Vein endothelial cell (primary cell): ENCODE measurements around a stretch of chr3.

DNA sequence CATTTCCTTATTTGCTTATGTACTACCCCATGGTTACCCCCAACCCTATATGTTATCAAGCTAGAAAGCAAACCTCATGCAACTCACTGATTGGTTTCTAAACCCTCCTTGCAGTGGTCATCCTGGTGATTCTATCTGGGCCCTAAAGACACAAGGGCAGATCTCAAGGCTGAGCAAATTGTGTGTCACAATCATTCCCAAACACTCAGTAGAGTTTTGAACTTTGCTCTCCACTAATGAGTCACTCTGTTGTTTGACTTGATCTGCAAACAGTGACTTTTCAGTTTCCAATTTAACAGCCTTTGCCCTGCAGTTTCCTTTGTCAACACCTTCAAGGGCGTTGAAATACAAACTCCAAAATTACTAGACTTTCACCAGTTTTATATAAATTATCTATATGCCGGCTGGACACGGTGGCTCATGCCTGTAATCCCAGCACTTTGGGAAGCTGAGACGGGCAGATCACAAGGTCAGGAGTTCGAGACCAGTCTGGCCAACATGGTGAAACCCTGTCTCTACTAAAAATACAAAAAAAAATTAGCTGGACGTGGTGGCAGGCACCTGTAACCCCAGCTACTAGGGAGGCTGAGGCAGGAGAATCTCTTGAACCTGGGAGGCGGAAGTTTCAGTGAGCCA, 17.4 kb downstream of the MIX23 start:
- CAGE, long polyA plus RNA, result no peak

GRCh38 chr3:122407177-122407451, 8.7 kb downstream of the WDR5B start:
- CAGE, long polyA plus RNA, result no peak

DNA sequence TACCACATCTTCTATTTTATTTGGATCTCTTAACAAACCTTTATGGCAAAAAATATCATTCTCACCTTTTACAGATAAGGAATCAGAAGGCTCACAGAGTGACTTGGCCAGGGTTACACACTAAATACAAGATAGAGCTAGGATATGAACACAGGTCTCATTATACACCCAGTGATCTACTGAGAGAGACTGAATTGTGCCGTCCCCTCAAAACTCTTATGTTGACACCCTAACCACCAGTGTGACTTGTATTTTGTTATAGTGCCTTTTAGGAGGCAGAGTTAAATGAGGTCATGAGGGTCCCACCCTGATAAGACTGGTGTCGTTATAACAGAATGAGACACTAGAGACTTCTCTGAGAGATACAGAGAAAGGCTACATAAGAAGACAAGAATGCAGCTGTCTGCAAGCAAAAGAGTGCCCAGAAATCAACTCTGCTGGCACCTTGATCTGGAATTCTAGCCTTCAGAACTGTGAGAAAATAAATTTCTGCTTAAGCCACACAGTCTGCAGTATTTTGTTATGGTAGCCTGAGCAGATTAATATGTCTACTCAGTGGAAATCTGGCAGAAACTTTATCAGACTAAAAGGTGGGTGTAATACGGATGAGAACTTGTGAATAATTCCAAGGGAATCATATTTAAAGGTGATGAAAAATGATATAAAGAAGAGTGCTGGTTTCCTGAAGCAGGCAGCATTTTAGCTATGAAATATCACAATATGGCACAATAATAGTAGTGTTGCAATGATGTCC, 12.5 kb downstream of the KPNA1 start:
- CAGE, long polyA plus RNA, result no peak

DNA sequence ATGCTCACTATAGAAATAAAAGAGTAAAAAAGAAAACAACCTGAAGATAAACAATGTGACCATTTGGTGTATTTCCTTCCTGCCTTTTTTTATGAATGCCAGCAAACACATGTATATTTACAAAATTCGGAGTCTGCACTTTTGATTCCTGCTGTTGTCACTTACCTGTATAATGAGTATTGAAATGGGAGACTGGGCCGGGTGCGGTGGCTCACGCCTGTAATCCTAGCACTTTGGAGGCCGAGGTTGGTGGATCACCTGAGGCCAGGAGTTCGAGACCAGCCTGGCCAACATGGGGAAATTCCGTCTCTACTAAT, 856 bp downstream of the DTX3L start:
- CAGE, long polyA plus RNA, result no peak

GRCh38 chr3:122740900-122741376, 52.7 kb downstream of the HSPBAP1 start:
- CAGE, long polyA plus RNA, result no peak

GRCh38 chr3:122993004-122993468, 34.5 kb downstream of the SEMA5B start:
- CAGE, long polyA plus RNA, result no peak

GRCh38 chr3:123058627-123059018, 8.2 kb upstream of the PDIA5 start:
- CAGE, long polyA plus RNA, result no peak

DNA sequence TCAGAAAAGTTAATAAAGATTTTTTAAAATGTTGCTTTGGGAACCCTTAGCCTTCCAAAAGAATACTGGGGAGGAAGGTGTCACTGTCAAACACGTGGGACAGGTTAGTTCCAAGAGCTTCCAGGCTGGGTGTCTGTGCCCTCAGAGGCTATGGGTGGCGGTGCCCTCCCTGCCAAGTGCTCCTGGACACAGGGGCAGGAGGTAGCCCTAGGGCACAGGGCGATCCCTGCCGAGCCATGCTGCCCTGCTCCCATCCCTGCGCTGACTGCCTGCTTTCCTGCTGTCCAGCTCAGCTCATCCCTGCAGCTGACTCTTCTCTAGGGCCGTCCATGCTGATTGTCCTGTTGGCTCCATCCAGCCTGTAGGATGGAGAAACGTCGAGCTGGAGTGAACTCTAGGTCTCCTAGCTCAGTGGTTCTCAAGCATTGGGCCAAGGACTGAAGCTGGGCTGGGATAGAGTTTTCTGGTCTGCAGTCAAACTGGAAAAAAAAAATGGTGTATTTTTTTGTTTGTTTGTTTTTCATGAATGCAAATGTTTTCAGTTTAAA, 3.7 kb downstream of the PDIA5 start:
- CAGE, long polyA plus RNA, result no peak

- CAGE, long polyA plus RNA, result no peak
Observed at GRCh38 chr3:123085364-123085958, 18.6 kb downstream of the PDIA5 start.

DNA sequence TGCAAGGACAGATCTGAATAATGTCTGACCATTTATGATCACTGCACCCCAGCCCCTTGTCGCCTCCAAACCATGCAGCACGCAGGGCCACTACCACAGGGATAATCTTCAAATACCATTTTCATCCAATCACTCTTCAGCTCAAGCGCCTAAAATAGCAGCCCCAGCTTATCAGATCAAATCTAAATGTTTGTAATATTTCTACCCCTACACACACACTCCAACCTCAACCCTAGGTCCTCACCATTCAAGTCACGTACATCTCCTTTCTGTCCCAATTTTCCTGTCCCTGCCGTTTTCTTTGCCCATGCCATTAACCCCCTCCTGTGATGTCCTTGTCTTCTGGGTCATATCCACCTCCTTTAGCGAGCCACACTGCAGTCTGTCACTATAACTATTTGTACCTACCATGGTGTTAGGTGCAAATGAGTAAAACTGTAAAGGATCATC, 50.4 kb downstream of the ADCY5 start:
- CAGE, long polyA plus RNA, result no peak

DNA sequence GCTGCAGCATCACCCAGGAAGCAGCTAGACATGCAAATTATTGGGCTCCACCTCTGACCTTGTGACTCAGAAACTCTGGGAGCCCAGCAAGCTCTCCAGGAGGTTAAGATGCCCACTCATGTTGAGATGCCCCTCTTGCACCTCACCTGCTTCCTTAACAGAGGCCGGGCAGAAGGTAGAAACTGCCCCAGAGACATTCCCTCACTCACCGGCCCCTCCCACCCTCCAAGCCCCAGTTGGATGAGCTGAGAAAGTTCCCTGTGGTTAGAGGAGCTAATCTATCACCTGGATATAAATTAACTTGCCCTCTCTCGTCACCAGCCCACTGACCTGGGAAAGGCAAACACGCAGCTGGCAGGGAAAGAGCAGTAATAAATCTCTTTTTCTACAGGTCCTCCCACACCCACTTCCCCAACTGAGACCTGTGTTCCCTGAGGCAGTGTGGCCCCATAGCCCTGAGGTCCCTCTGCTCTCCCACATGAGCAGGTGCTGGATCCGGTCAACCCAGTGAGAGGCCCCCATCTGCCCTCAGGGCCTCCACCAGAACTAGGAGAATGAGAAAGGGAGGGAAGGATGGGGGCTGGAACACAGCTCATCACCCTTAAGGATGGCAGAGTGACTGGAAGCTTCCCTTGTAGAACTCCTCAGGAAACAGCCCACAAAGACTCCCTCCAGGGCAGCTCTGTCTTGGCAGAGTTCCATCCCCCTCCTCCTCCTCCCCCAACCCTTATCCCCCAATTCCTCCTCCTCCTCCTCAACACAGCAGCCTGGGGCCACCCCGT, 39.1 kb downstream of the ADCY5 start:
- CAGE, long polyA plus RNA, result no peak

- CAGE, long polyA plus RNA, result no peak
Observed at GRCh38 chr3:123415182-123415843, 33.6 kb downstream of the ADCY5 start.

DNA sequence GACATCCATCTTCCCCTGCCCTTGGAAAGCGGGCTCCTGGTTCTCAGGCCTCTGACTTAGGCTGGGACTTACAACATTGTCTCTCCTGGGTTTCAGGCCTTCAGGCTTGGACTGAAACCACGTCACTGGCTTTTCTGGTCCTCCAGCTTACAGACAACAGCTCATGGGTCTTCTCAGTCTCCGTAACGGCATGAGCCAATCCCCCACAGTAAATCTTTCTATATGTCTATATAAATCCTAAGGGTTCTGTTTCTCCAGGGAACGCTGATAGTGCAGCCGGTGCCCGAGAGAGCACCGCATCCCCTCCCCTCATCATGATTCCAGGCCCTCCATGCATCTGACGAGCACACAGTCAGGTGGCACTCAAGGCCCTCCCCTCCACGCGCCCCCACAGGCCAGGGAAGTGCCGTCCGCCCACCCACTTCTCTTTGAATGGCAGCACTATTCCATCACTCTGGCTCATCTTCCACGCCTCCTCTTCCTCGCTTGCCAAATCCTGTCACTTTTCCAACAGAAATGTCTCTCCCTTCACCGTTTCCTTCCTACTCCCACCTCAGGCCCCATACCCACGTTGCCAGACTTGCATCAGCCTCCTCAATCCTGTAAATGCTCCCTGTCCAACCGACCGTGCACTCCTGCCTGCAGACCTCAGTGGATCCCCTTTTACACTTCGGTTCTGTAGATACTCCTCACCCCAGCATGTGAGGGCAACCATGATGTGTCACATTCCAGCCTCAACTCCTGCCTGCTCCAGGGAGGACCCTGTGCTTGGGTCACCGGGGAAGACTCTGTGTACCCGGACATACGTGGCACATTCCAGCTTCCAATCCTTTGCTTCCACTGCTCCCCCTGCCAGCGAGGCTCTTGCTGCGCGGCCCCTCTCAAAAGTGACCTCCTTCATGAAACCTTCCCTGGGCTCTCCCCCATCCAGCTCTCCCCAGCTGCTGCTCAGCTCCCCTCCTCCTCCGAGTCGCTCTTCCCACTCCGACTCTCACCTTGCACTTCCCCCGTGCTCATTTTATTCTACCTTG, 29.7 kb downstream of the ADCY5 start:
- CAGE, long polyA plus RNA, result no peak

DNA sequence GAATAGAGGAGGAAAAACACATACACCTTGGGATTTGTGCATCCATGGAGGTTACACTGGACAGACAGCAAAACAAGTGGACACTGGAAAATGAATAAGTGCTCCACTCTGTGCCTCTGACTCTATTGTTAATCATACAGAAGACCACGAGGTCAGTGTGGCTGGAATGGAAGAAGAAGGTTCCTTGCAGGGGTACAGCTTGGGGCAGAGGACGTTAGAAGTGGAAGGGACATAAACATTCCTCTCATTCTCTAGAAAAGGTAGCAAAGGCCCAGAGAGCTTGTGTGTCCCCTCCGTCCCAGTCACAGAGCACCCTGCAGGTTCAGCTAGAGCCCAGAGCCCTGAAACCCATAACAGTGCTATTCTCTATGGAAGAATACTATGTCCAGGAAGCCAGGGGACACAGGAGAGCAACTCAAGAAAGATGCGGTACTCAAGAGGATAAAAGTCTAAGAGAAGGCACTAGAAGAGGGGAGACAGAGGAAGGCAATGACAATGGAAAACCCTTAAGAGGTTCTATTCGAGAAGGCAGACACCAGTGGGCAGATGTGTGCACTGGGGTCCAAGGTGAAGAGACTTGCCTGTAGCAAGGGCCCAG, 3.0 kb downstream of the ADCY5 start:
- CAGE, long polyA plus RNA, result no peak

GRCh38 chr3:123585888-123585971, 877 bp upstream of the HACD2 start:
- CAGE, long polyA plus RNA, result no peak

GRCh38 chr3:123610275-123610817, 25.5 kb upstream of the HACD2 start:
- CAGE, long polyA plus RNA, result no peak

DNA sequence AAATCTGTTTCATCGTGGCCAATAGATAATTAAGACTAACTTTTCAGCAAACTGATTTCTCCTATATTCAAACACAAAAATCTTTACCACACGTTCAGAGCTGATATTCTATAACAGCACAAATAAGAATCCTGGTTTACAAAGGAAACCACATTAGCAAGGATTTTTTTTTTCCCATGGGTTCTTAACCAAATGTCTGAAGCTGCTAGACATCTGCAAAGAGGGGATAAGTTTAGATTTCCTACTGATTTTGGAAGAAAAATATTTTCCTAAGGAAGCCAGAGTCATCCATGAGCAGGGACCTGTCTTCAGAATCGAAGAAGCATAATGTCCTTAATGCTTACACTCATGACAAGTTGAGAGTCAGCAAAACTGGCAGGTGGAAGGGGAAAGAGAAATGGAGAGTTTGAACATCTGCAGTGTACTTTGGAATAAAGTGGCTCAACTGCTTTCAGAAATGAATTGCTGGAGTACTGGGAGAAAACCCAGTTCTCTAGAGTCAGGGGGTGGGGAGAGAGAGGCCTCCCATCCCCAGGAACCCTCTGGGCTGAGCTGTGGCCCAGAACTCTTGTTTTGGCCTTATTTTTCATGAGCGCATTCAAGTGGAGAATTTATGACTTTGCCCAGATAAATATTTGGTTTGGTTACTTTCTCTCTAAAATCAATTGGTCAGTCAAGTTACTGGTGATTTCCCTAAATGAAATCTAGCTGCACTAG, 28.5 kb upstream of the HACD2 start:
- CAGE, long polyA plus RNA, result no peak

DNA sequence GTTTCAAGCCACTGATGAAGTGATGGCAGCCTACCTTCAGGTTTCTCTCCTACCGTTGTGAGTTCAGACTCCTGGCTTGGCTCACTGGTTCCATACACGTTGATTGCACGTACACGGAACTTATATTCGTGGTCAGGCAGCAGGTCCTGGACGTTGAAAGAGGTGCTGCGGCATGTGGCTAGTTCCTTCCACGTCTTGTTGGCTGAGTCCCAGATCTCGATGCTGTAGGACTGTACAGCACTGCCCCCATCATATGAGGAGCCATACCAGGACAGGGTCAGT, 72.2 kb upstream of the HACD2 start:
- CAGE, long polyA plus RNA, result no peak

GRCh38 chr3:123657374-123657968, 72.6 kb upstream of the HACD2 start:
- CAGE, long polyA plus RNA, result no peak

GRCh38 chr3:123679915-123680483, 95.1 kb upstream of the HACD2 start:
- CAGE, long polyA plus RNA, result no peak